Uterus (tissue), 7 donors: ENCODE measurements around a stretch of chr17.

DNA sequence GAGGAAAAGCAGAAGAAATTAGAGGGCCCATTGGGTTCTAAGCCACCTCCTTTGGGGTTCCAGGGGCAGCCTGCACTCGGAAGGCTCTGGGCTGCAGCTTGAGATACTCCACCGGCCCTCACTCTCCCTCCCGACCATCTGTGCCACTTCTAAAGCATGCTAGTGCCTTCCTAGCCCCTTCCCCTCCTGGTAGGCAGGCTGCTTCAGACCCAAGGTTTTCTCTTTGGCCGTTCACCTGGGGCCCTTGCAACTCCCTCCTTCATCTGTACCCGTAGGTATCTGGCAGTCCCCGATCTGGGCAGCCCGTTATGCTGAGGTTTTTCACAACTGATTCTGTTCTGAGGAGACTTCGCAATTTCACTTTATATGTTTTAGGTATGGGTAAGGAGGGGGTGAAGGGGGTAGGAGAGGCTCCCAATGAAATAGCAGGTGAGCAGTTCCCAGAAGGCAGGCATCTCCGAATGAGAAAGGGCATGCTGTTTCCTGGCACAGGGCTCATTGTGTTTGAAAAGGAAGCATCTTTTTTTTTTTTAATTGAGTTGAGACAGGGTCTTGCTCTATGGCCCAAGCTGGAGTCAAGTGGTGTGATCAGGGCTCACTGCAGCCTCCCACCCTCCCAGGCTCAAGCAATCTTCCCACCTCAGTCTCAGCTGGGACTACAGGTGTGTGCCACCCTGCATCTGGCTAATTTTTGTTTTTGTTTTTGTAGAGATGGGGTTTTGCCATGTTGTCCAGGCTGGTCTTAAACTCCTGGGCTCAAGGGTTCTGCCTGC lies 98.7 kb downstream of the RAB11FIP4 start:
- PRO-cap, 4 experiments, result no peak in any of the 4 experiments
- RAMPAGE, long total RNA, 2 experiments, result no peak in any of the 2 experiments
- RRBS, result no CpG with 5 or more reads among the region's 9 CpGs

- PRO-cap, 4 experiments, result no peak in any of the 4 experiments
- RAMPAGE, long total RNA, 2 experiments, result no peak in any of the 2 experiments
- RRBS, result no CpG with 5 or more reads among the region's 10 CpGs
Measured at GRCh38 chr17:31491108-31491728, 99.7 kb downstream of the RAB11FIP4 start.

DNA sequence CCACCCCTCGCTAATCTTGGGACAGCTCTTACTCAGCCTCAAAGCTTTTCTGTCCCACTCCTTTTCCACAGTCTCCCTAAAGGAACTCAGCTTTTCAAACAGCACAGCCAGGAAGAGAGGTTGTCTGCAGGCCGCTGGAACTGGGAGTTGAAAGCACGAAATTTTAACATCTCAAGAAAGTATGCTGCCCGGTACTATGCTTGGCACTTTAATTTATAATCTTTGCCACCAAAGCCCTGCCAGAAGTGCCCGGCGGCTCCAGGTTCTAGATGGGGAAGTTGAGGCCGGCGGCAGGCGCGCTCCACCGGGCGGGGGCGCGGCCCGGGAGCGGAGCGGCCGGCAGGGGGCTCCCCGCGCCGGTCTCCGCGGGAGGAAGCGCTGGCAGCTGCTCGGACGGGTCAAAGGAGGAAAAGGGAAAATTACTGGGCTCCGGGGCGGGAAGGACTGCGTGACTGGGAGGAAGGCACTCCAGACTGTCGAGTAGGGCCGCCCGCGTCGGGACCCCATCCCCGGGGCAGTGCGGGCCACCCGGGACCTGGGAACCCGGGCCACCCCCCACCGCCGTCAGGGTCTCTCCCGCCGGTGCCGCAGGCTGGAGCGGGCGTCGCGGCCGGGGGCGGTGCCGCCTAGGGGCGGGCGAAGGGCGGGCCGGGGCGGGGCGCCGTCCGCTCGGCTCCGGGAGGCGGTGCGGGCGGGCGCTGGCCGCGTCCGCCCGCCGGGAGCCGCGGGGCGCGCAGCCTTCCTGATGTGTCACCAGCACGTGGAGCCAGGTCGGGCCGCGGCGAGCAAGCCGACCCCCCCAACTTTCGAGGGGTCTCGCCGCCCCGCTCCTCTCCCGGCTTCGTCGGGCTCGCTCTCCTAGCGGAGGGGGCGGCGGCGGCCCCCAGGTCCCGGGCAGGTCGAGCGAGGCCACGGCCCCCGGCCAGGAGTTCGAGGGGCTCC lies 167.3 kb downstream of the RAB11FIP4 start:
- PRO-cap, 4 experiments, result peak in 4 of 4 experiments; most common plus-strand start position 471 of the sequence (in 4); most common minus-strand start position 566 of the sequence (in 3)
- RAMPAGE, long total RNA, 2 experiments, result no peak in any of the 2 experiments
- RRBS, result 3% methylated on average over 49 of the region's 97 CpGs

- PRO-cap, 4 experiments, result no peak in any of the 4 experiments
- RAMPAGE, long total RNA, 2 experiments, result no peak in any of the 2 experiments
- RRBS, result no CpG with 5 or more reads among the region's 8 CpGs
Measured at GRCh38 chr17:31564626-31565442, 173.4 kb downstream of the RAB11FIP4 start.

- PRO-cap, 4 experiments, result no peak in any of the 4 experiments
- RAMPAGE, long total RNA, 2 experiments, result no peak in any of the 2 experiments
- RRBS, result no CpG with 5 or more reads among the region's 8 CpGs
Measured at GRCh38 chr17:31631572-31632209, 227.4 kb downstream of the COPRS start.

GRCh38 chr17:31722528-31723076 lies 136.4 kb downstream of the COPRS start:
- PRO-cap, 4 experiments, result no peak in any of the 4 experiments
- RAMPAGE, long total RNA, 2 experiments, result no peak in any of the 2 experiments
- RRBS, result no CpG with 5 or more reads among the region's 11 CpGs

- PRO-cap, 4 experiments, result no peak in any of the 4 experiments
- RAMPAGE, long total RNA, 2 experiments, result no peak in any of the 2 experiments
- RRBS, result no CpG with 5 or more reads among the region's 5 CpGs
Measured at GRCh38 chr17:31999083-31999946, 7.9 kb upstream of the LRRC37B start.

DNA sequence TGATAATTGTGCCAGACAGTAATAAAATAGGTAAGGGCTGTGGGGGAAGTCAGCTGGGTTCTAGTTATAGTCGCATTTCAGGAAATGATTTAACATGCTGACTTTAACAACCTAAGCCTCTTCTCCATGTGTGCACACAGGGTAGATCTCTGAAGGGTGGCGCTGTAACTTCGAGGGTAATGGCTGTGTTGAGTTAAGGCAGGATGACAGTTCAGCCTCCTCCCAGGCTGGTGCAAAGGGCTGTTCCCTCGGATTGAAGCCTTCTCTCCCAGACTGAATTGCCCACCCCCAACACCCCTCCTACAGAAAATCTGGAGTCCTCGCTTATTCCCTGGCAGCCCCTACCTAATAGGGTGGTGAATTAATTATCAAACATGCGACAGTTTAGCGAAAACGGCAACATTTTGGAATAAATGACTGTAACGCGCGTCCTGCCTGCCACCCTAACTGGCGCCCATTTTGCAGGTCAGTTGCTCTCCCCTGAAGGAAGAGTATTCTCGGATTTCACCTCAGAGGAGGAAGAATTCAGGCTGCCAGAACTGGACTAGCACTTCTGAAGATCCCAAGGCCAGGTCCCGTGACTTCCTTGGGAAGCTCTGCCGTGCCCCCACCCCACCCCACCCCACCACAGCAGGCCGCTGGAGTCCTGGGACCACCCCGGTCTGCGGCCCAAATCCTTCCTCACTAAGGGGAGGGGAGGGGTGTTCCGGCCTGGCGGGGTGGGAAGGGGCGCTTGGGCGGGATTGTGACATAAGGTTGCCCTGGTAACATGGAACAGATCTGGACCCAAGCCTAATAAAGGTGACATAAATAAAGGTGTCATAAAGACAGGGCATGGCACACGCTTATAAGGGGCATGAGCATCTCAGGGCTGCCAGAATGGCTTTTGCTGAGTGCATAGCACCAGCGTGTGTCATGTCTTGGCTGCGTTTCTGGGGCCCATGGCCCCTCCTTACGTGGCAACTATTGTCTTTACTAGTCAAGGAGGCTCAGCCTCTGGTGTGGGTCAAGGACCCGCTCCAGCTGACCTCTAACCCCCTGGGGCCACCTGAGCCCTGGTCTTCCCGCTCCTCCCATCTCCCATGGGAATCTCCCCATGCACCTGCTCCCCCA lies 13.4 kb downstream of the LRRC37B start:
- PRO-cap, 4 experiments, result no peak in any of the 4 experiments
- RAMPAGE, long total RNA, 2 experiments, result no peak in any of the 2 experiments
- RRBS, result no CpG with 5 or more reads among the region's 28 CpGs

GRCh38 chr17:32040047-32040852 lies 33.1 kb downstream of the LRRC37B start:
- PRO-cap, 4 experiments, result no peak in any of the 4 experiments
- RAMPAGE, long total RNA, 2 experiments, result no peak in any of the 2 experiments
- RRBS, result no CpG with 5 or more reads among the region's 25 CpGs

GRCh38 chr17:32066960-32067251 lies 59.7 kb downstream of the LRRC37B start:
- PRO-cap, 4 experiments, result no peak in any of the 4 experiments
- RAMPAGE, long total RNA, 2 experiments, result no peak in any of the 2 experiments
- RRBS, result no CpG with 5 or more reads among the region's 12 CpGs

DNA sequence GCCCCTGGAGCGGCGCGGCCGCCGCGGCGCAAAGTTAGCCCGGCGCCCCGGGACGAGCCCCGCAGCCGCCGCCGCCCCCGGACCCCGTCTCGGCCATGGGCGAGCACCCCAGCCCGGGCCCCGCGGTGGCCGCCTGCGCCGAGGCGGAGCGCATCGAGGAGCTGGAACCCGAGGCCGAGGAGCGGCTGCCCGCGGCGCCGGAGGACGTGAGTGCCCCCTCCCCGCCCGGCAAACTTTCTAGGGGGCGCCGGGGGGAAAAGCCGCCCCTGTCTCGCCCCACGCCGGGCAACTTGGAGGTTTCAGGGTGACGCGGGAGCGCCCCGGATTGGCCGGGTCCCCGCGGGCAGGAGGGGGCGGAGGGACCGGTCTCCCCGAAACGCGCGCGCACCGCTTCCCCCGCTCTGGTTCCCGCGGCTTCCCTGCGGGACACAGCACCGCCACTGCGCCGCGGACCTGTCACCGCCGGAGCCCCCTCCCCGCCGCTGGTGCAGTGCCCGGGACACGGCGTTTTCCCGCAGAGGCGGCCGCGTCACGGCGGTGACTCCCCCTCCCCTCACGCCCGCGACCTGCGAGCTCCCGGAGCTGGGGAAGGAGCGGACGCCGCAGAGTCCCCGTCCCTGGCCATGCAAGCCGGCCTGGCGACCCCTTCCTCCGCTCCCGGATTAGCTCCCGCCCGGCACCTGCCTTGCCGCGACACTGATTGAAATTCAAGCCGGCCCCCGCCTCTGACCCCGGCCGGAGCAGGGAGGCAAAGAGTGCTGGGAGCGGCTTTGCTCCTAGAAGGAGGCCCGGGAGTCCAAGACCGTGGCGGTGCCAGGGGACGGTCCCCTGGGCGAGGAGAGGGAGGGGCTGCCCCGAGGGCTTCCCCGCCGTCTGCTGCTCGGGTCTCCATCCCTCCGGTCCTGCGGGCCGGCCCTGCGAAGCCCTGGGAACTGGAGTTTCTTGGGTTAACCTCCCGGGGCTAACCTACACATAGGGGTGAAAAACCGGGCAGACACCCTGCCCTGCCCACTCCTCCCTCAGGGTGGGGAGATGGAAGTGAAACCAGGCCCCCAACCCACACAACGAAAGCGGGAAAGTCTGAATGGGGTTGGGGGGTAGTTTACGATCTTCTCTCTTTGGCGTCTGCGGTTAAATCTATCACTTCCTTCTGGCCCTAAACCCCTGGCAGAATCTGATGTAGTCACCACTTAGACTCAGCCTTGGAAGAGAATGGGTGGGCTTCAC lies 876 bp downstream of the RHBDL3 start:
- PRO-cap, 4 experiments, result peak in 3 of 4 experiments; most common minus-strand start position 484 of the sequence (in 3)
- RAMPAGE, long total RNA, 2 experiments, result no peak in any of the 2 experiments
- RRBS, result 2% methylated on average over 72 of the region's 122 CpGs

DNA sequence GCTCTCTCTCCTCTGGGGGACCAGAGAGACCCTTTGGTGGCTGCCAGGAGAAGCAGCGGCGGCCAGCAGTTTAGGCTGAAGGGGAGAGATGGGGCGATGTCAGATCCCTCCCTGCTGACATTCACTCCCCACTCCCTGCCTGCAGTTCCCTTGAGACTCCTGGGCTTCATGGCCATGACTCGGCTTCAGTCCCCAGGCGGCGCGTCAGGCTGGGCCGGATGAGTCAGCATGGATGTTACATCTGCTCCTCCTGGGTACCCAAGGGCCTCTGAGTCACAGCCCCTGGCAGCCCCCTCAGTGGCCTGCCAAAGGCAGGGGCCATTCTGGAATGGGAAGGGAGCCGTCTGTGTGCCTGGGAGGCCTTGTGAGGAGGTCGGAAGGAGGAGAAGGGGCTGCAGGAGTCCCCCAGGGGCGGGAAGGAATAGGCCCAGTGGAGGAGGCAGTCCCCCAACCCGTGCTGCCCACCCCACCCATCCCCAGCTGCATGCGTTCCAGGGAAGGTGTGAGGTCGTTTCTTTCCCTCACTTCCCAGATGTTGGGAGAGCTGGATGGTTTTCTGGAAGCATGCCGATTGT lies 9.5 kb downstream of the RHBDL3 start:
- PRO-cap, 4 experiments, result no peak in any of the 4 experiments
- RAMPAGE, long total RNA, 2 experiments, result no peak in any of the 2 experiments
- RRBS, result no CpG with 5 or more reads among the region's 15 CpGs

DNA sequence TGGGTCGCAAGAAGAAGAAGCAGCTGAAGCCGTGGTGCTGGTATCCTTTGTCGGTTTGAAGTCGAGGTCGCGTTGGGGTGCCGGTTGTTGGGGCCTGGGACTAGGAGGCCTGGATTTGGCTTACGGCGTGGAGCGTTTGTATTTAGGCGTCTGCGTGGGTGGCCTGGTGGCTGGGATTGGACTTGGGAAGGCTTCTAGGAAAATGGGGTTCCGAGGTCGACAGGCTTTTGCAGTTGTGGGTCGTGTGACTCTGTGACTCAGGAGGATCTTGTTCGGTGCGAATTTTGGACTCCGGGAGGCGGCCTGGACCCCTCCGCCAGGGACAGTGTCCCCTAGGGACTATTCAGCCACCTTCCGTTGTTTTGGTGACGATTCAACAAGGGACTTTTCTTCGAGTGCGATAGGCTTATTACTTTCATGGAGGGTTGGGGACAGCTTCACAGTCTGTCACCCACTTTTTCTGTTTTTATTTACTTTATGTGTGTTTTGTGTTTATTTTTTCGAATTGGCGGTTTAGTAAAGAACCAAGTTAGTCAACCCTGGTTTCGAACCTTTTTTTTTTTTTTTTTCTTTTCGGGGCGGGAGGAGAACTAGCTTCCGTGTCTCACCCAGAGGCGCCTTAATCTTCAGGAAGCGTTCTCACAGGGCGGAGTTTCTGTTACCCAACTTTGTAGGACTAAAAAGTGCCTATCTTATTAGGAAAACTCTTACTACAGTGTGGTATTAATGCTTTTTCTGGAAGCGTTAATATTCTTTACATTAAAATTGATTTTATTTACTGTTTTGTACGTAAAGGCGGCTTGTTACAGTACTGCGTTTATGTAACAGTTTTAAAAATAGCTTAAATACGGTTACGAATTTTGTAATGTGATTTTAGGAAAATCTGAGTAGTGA lies 577 bp downstream of the ZNF207 start:
- PRO-cap, 4 experiments, result peak in 4 of 4 experiments; most common plus-strand start position 622 of the sequence (in 4); most common minus-strand start position 633 of the sequence (in 2)
- RAMPAGE, long total RNA, 2 experiments, result no peak in any of the 2 experiments
- RRBS, result 2% methylated on average over 6 of the region's 39 CpGs

DNA sequence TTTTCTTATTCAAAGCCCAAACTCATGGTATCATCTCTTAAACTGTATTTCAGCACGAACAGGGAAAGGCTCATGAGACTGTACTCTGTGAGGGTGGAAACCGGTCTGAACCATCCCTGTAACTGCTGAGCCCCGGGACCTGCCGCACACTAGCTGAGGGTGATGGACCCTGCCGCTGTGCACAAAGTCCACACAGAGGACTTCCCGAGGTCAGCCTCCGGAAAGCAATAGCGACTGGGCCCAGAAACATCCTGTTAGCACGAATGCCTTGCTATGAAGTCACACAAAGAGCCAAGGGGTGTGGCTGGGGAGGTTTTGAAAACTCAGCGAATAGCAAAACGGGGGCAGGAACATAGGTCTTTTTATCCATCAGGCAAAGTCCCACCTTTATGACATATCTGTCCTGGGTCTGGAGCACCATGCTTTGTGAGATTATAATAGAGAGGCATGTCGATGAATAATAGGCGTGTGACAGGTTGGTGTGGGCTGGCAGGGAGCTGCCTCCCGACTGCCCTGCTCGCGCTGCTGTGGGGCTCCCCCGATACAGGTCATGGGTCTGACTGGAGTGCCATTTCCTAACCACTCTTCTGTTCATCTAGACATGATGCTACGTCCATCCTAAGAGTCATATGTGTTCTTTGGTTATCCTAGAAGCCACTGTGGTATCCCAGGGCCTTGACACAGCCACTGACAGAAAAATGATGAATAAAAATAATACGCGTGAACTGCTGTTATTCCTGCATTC lies 33.5 kb downstream of the CDK5R1 start:
- PRO-cap, 4 experiments, result peak in 2 of 4 experiments; most common plus-strand start position 392 of the sequence (in 1); most common minus-strand start position 229 of the sequence (in 2)
- RAMPAGE, long total RNA, 2 experiments, result no peak in any of the 2 experiments
- RRBS, result 10% methylated on average over 4 of the region's 20 CpGs

DNA sequence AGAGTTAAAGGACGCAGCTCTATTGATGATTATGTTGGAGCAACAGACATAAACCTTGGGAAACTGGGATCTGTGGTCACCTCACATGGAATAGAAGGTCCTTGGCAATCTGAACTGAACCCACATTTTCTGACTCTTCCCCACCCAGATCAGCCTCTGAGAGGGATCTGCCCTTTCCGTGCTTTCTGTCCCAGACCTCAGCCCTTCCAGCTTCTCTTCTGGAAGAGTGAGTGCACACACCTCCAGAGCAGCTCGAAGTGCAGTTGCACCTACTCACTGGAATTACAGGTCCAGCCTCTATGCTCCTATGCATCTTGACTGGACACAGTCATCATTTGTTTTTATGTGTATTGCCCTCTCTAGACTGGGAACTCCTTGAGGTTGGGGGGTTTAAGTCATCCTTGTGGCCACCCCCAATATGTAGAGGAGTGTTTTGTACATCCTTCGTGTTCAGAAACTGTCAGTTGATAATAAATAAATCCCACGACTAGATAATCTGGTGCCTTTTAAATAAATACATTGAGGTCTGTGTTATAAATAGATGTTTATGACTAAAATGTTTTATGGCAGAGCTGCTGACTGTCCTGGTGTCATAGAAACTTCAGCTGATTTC lies 81.9 kb downstream of the CDK5R1 start:
- PRO-cap, 4 experiments, result no peak in any of the 4 experiments
- RAMPAGE, long total RNA, 2 experiments, result no peak in any of the 2 experiments
- RRBS, result no CpG with 5 or more reads among the region's 5 CpGs

DNA sequence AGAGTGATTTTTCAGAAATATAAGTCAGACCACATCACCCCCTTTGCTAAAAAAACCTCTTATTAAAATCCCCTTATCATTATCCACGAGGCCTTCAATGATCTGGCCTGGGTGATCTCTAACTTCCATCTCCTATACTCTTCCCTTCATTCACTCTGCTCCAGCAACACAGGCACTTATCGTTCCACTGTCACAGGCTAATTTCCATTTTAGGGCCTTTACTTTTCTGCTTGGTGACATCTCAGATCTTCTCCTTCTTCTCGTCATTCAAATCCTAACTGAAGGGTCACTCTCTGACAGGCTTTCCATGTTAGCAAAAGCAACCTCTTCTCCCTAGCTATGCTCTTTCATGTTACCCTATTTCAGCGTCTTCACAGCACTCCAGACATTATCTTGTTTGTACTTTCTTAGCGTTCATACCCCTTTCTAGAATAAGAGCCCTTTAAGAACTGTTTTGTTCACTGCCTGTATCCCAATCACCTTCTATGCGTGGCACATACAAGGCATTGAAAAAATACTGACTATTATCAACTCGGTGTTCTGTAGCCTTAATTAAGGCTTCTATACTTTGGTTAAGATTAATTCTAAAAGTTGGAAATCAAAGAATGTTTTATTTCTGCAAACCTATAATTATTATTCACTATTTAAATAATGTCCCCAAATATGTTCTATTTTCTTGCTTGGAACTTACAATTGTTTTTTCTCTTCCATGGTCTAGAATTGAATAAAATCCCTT lies 85.9 kb downstream of the CDK5R1 start:
- PRO-cap, 4 experiments, result no peak in any of the 4 experiments
- RAMPAGE, long total RNA, 2 experiments, result no peak in any of the 2 experiments
- RRBS, result no CpG with 5 or more reads among the region's 7 CpGs

GRCh38 chr17:32745828-32746680 lies 130.9 kb downstream of the MYO1D start:
- PRO-cap, 4 experiments, result no peak in any of the 4 experiments
- RAMPAGE, long total RNA, 2 experiments, result start-site peak on the minus strand in 1 of 2 experiments, at chr17:32746193-32746475 at its widest, 5 reads per replicate
- RRBS, result no CpG with 5 or more reads among the region's 5 CpGs

- PRO-cap, 4 experiments, result no peak in any of the 4 experiments
- RAMPAGE, long total RNA, 2 experiments, result start-site peak on the minus strand in 1 of 2 experiments, at chr17:32748401-32748638 at its widest, 7 reads per replicate
- RRBS, result no CpG with 5 or more reads among the region's 9 CpGs
Measured at GRCh38 chr17:32748230-32749097, 128.5 kb downstream of the MYO1D start.

DNA sequence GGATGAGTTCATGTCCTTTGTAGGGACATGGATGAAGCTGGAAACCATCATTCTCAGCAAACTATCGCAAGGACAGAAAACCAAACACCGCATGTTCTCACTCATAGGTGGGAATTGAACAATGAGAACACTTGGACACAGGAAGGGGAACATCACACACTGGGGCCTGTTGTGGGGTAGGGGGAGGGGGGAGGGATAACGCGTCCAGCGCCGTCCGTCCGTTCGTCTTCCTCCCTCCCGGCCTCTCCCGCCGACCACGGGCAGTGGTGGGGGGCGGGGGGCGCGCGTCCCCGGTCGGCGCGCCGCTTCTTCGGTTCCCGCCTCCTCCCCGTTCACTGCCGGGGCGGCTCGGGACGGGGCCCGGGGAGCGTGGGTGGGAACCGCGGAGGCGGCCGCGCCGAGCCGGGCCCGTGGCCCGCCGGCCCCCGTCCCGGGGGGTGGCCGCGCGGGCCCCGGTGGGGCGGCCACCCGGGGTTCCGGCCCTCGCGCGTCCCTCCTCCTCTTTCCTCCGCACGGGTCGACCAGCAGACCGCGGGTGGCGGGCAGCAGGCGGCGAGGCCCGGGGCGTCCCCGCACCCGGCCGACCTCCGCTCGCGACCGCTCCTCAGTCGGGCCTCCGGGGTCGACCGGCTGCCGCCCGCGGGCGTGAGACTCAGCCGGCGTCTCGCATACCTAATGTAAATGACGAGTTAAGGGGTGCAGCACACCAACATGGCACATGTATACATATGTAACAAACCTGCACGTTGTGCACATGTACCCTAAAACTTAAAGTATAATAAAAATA lies 54.5 kb downstream of the MYO1D start:
- PRO-cap, 4 experiments, result peak in 2 of 4 experiments; most common plus-strand start position 184 of the sequence (in 1); most common minus-strand start position 258 of the sequence (in 1)
- RAMPAGE, long total RNA, 2 experiments, result no peak in any of the 2 experiments
- RRBS, result 10% methylated on average over 36 of the region's 83 CpGs

GRCh38 chr17:32835173-32835842 lies 41.6 kb downstream of the MYO1D start:
- PRO-cap, 4 experiments, result no peak in any of the 4 experiments
- RAMPAGE, long total RNA, 2 experiments, result no peak in any of the 2 experiments
- RRBS, result no CpG with 5 or more reads among the region's 3 CpGs